Upper lobe of left lung (tissue), 5 donors: ENCODE data around the genes SLC9A8 and SNAI1.

DNA sequence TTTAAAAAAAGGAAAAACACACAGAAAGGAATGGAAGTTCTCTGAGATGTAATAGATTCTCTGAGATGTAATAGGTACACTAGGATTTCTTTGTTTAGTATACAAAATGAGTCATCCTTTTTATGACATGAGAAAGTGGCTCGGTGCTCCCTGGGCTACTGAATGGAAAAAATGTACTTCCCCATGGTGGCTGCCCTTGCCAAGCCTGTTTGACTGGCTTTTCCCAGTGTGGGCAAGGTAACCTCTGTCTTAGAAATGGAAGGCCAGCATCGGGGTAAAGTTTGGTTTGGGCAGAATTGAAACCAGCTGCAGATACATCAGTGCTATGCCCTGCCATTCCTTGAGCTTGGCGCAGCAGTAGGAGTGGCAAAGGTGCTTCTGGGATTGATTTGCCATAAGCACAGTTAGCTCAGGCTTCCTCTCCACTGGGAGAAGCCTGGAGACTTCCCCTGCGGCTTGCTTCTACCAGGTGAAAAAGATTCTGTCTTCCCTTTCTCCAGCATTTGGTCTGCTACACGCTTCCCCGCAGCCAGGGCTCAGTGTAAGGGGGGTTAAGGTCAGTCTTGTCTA, 24.4 kb downstream of the ARFGEF2 start:
- PRO-cap, 2 experiments: no peak in any of the 2 experiments
- RAMPAGE, long total RNA, 4 experiments: no peak in any of the 4 experiments

- PRO-cap, 2 experiments: no peak in any of the 2 experiments
- RAMPAGE, long total RNA, 4 experiments: no peak in any of the 4 experiments
Observed at GRCh38 chr20:49230572-49231245, 11.5 kb downstream of the DDX27 start.

- PRO-cap, 2 experiments: no peak in any of the 2 experiments
- RAMPAGE, long total RNA, 4 experiments: no peak in any of the 4 experiments
Observed at GRCh38 chr20:49611069-49611463, 43.1 kb upstream of the PTGIS start.

DNA sequence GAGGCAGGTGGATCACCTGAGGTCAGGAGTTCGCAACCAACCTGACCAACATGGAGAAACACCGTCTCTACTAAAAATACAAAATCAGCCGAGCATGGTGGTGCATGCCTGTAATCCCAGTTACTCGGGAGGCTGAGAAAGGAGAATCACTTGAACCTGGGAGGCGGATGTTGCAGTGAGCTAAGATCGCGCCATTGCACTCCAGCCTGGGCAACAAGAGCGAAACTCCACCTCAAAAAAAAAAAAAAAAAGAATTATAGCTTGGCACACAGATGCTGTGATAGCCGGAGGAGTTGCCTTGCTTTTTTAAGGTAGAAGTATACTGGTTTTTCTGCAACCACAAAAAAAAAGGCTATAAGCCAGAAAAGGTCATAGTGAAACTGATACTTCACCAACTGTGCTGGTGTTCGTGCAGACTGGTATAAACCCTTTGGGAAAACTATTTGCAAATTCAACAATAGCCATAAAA, 44.2 kb downstream of the B4GALT5 start:
- PRO-cap, 2 experiments: no peak in any of the 2 experiments
- RAMPAGE, long total RNA, 4 experiments: no peak in any of the 4 experiments

DNA sequence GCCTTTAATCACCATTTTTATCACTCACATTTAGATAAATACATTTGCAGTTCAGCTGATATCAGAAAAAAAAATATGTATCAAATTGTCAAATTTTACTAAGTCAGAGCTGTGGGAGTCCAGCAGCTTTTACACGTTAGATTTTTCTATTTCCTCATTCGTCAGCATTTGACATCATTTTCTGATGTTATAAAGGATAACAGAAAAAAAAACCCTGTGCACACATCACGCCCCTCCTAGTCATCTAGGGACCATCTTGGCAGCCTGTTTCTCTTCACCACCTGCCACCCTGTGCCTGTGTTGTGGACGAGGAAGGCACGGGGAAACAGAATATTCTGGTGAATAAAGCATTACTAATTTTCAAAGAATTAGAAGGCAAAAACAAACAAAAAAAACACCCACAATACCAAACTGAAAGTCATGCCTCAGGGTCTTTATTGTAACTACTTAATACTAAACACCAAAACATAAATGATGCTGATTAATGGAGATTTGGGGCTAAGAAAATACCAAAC, 12.3 kb downstream of the B4GALT5 start:
- PRO-cap, 2 experiments: no peak in any of the 2 experiments
- RAMPAGE, long total RNA, 4 experiments: no peak in any of the 4 experiments

DNA sequence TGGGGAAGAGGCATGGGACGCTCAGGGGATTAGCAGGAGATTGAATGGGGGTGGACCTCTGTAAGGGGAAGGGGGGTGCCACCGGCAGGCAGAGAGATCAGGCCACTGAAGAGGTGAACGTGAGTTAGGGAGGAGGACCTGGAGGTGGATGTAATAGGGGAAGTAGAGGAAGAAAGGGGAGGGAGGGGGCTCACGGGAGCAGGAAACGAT, 921 bp downstream of the B4GALT5 start:
- PRO-cap, 2 experiments: peak in 1 of 2 experiments; most common minus-strand start position 107 of the sequence (in 1)
- RAMPAGE, long total RNA, 4 experiments: no peak in any of the 4 experiments

DNA sequence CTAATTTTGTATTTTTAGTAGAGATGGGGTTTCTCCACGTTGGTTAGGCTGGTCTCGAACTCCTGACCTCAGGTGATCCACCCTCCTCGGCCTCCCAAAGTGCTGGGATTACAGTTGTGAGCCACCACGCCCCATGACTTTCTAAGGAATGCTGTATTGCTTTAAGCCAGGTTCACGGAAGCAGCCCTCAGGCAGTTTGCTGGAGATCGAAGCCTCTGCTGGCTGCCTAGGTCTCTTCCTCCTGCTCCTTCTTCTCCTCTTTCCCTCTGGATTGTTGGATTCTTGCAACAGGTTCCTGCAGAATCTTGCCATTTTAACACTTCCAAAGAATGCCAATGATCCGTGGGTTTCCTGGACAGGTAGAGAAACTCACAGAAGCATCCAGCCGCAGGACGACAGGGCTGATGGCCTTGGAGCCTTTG, 29.3 kb upstream of the B4GALT5 start:
- PRO-cap, 2 experiments: no peak in any of the 2 experiments
- RAMPAGE, long total RNA, 4 experiments: no peak in any of the 4 experiments

GRCh38 chr20:49775163-49775736, 37.4 kb upstream of the SLC9A8 start:
- PRO-cap, 2 experiments: peak in 1 of 2 experiments; most common plus-strand start chr20:49775575 (in 1); most common minus-strand start chr20:49775416 (in 1)
- RAMPAGE, long total RNA, 4 experiments: start-site peak on the minus strand in 1 of 4 experiments, at chr20:49775371-49775375 at its widest, 17 reads per replicate

DNA sequence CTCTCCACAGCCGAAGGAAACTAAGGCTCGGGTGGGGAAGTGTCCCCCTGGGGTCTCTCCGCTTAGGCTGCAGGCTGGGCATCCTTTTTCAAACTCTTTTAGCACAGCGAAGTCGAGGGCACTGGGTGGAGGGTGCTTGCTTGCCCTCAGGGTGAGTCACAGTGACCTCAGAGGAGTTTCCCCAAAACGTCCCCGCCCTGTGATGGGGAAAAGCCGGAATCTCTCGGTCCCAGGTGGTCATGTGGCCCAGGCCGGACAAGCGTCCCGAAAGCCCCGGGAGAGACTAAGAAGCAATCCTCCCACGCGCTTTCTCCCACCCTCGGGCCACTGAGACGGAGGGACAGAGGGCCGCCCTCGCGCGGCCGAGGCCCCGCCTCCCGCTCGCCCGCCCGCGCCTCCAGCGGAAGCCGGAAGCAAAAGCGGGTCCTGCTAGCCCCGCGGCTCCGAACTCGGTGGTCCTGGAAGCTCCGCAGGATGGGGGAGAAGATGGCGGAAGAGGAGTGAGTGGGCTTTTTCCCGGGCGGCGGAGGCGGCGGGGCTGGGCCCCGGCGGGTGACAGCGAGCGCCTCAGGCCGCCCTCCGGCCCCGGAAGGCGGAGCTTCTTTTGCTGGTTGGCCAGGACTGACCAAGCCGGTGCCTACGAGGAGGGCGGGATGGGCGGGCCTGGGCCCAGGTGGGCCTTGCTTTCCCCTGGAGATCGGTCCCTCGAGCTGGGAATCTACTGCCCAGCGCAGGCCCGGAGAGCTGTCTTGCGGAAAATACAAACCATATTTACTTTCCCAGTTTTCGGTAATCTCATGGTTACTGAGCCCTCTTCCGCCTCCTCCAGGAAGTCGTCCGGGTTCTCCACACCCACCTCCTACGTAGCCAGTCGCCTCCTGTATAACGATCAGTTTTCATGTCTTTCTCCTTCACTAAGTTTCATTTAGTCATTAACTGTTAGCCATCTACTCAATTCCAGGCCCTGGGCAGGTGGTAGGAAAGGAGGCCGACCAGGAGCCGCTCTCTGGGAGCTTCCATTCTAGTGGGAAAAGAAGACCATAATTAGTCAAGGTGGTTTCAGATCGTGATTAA, at the start of gene SLC9A8:
SLC9A8 (plus strand) TSS at position 380 of the 1,074 bp plus-strand sequence.
- PRO-cap, 2 experiments: peak in 2 of 2 experiments; most common plus-strand start position 267 of the sequence (in 1); most common minus-strand start position 326 of the sequence (in 1)
- RAMPAGE, long total RNA, 4 experiments: start-site peak on the plus strand in 3 of 4 experiments, centred at positions 248 to 420 of the sequence, 17 to 264 reads per replicate

GRCh38 chr20:49899323-49900143, 15.8 kb downstream of the SPATA2 start:
- PRO-cap, 2 experiments: no peak in any of the 2 experiments
- RAMPAGE, long total RNA, 4 experiments: no peak in any of the 4 experiments

GRCh38 chr20:49937390-49938191, 1.4 kb downstream of the RNF114 start:
- PRO-cap, 2 experiments: no peak in any of the 2 experiments
- RAMPAGE, long total RNA, 4 experiments: no peak in any of the 4 experiments

DNA sequence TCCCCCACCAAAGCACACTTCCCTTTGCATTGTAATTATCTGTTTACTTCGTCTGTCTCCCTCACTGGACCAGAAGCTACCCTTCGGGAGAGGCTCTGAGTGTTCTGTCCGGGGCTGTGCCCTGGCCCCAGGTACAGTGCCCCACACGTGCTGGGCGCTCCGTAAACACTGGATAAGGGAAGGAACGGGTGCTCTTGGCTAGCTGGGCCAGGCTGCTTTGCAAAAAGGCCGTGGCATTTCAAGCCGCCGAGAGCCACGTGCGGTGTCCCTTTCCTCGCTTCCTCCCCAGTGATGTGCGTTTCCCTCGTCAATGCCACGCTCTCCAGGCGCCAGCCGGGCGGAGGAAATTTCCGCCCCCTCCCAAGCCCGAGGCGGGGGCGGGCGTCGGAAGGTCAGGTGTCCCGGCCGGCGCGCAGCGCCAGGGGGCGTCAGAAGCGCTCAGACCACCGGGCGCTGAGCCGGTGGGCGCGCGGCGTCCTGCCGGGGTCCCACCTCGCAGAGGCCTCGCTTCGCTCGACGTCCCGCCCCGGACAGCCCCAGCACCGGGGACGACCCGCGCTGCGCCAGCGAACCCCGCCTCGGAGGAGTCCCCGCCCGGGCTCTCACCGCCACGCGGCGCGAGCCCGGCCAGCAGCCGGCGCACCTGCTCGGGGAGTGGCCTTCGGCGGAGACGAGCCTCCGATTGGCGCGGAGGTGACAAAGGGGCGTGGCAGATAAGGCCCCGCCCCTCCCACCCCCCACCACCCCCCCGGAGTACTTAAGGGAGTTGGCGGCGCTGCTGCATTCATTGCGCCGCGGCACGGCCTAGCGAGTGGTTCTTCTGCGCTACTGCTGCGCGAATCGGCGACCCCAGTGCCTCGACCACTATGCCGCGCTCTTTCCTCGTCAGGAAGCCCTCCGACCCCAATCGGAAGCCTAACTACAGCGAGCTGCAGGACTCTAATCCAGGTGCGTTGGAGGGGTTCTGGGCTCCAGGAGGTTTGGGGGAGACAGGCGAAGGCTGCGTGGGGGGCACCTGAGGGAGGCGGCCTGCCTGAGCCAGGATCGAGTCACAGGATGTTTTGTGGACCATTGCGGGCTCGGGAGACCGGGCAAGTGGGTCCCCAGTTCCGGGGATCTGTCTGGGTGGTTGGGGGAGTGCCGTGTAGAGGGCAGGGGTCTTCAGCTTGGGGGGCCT, at the start of gene SNAI1:
SNAI1 (plus strand) TSS at position 787 of the 1,177 bp plus-strand sequence.
- PRO-cap, 2 experiments: peak in 2 of 2 experiments; most common plus-strand start position 431 of the sequence (in 1); most common minus-strand start position 284 of the sequence (in 1)
- RAMPAGE, long total RNA, 4 experiments: start-site peak on the plus strand in 1 of 4 experiments, centred at position 790 of the sequence, 14 reads per replicate

DNA sequence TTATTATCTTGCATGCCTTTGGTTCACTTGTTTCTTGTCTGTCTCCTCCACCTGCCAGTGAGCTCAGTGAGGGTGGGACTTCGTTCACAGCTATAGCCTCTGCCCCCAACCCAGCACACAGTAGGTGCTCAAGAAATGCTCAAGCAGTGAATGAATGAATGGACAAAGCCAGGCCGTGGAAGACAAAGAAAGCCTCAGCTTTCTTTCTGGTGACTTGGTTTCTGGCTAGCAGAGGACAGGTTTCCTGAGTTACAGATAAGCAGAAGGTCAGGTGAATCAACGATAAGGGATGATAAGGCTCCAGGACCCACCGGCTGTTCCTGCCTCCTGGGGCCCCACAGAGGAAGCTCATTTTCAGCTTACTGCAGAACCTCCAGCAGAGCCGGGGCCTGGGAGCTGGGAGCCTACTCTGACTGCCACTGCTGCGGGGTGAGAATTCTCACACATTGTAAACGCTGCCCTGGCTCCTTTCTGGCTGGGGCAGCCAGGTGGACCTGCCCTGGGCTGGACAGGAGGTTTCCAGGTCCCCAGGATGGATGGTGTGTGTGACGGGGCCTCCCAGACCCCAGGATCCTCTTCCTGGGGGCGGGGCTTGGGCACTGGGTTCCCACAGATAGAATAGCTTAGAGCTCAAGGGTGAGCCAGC, 29.8 kb downstream of the SNAI1 start:
- PRO-cap, 2 experiments: no peak in any of the 2 experiments
- RAMPAGE, long total RNA, 4 experiments: no peak in any of the 4 experiments

- PRO-cap, 2 experiments: peak in 1 of 2 experiments; most common plus-strand start chr20:50051113 (in 1); most common minus-strand start chr20:50051010 (in 1)
- RAMPAGE, long total RNA, 4 experiments: no peak in any of the 4 experiments
Observed at GRCh38 chr20:50050750-50051257, 62.1 kb downstream of the UBE2V1 start.

DNA sequence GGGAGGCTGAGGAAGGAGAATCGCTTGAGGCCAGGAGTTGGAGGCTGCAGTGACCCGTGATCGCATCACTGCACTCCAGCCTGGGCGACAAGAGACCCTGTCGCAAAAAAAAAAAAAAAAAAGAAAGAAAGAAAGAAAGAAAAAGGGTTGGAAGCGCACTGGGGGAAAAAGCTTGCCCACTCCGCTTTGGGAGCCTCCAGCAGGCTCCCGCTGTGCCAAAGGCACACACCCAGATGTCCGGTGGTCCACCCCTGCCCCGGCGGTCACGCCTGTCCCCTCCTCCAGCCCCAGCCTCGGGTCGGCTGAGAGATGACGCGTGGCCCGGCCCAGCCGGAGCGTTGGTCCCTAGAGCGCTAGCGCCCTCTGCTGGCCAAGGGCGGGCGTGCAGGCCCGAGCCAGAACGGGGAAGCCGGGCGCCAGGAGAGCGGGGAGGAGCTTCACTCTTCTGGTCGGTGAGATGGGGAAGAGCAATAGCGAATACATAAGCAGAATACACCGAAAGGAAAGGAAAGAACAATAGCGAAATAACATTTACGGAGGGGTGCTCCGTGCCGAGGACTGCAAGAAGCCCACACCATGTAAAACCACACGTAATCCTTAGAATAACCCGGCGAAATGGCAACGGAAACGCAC, 41.7 kb downstream of the UBE2V1 start:
- PRO-cap, 2 experiments: peak in 1 of 2 experiments; most common minus-strand start position 235 of the sequence (in 1)
- RAMPAGE, long total RNA, 4 experiments: no peak in any of the 4 experiments

GRCh38 chr20:50075482-50076052, 37.4 kb downstream of the UBE2V1 start:
- PRO-cap, 2 experiments: no peak in any of the 2 experiments
- RAMPAGE, long total RNA, 4 experiments: no peak in any of the 4 experiments

DNA sequence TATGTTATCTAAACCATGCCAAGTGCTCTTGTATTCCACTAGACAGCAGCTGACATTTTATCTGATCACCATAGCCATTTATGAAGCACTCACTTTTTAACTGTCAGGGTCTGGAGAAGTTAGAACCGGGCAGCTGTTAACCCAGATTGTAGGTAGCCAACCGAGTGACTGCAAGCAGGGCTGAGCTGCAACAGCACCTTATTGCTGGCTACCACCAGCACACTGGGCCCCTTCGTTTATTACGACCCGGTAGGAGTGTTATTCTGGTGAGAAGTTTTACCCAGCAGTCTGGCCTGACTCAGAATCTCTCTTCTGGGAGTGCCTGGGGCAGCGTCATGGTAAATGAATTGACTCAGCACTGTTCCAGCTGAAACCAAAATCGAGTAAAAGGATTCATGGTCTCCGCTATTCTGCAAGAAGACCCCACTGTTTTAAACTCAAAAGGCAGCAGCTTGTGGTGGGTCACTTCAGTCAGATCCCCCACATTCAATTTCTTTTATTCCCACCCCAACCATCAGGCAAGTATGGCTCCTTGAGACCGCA, 1.7 kb downstream of the UBE2V1 start:
- PRO-cap, 2 experiments: no peak in any of the 2 experiments
- RAMPAGE, long total RNA, 4 experiments: no peak in any of the 4 experiments

DNA sequence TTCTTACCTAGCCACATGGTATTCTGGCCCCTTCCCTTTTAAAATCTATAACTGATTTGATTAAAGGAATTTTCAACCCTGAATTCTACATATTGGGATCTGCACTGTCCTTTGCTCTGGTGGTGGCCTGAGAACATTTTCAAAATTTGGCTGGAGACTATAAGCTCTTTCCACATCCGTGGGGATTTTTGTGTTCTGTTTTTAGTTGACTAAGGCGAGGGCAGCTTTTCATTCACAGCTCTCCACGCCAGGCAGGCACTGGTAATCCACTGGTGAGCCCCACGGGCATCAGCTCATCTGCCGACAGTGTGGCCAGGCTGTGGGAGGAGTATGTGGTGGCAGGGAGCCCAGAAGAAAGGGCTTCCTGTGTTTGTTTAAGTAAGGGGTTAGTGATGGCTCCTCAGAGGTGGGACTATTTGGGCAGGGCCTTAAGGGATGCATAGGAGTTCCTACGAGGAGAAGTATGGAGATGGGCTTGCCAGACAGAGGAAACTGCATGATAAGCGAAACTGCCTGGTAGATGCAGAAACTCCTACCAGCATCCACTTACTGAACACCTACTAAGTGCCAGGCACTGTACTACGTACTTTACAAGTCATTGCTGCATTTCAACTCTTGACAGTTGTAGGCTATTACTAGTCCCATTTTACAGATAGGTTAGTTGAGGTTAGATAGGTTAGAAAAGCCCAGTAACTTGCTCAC, 54.9 kb downstream of the CEBPB start:
- PRO-cap, 2 experiments: no peak in any of the 2 experiments
- RAMPAGE, long total RNA, 4 experiments: no peak in any of the 4 experiments

DNA sequence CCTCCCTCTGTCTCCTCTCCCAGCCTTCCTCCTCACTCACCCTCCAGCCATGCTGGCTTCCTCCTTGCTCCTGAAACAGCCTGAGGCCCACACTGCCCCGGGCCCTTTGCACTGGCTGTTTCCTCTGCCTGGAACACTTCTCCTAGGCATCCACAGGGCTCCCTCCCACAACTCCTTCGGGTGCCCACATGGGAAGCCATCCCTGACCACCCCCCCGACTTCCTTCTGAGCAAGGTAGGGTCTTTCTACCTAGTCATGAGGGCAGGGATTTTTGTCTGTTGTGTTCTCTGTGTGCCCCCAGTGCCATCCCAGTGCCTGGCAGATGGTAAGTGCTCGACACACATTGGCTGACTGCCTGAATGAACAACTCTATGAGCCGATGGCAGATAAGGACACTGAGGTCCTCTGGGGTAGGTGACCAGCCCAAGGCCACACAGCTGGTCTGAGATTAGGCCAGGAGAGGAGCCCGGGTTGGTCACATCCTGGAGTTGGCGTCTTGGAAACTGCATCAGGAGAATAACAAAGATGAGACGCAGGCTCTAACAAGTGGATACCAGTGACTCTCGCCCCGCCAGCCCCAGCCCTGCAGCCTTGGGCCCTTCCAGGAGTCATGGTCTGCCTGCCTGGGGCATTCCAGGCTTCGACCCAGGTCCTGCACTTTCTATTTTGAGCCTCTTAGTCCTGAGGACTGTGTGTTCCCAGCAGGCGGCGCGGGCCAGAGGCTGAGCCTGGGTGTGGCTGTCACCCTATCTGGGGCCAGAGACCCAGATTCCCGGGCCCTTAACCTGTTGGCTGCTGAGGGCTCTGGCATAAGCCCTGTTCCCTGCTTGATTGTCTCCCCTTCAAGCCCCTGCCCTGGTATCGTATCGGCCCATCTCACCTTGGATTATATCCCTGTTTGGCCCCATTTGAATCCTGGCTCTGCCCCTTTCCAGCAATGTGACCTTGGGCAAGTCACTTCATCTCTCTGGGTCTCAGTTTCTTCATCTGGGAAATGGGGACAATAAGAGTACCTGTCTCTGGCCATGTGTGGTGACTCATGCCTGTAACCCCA, 88.1 kb downstream of the CEBPB start:
- PRO-cap, 2 experiments: peak in 1 of 2 experiments; most common minus-strand start position 617 of the sequence (in 1)
- RAMPAGE, long total RNA, 4 experiments: no peak in any of the 4 experiments

DNA sequence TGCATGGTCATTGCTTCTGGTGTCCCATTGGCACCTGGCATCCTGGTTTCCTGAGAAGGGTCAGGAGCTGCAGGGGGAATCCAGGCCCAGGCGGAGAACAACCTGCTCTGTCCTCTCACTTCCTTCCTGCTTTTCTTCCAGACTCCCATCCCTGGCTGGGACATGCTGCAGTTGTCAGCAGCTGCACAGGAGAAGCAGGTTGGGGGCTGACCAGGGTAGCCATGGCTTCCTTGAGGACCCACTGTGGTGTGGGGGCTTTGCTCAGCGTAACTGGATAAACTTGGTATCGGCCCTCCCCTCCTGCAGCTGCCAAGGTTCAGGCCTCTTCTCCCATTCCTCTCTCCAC, 155.2 kb downstream of the CEBPB start:
- PRO-cap, 2 experiments: no peak in any of the 2 experiments
- RAMPAGE, long total RNA, 4 experiments: no peak in any of the 4 experiments